Neutrophil (primary cell): ENCODE data around the gene SFMBT1.

- PRO-cap: no peak
These were observed 8.6 kb downstream of the NT5DC2 start for GRCh38 chr3:52524936-52525621.

DNA sequence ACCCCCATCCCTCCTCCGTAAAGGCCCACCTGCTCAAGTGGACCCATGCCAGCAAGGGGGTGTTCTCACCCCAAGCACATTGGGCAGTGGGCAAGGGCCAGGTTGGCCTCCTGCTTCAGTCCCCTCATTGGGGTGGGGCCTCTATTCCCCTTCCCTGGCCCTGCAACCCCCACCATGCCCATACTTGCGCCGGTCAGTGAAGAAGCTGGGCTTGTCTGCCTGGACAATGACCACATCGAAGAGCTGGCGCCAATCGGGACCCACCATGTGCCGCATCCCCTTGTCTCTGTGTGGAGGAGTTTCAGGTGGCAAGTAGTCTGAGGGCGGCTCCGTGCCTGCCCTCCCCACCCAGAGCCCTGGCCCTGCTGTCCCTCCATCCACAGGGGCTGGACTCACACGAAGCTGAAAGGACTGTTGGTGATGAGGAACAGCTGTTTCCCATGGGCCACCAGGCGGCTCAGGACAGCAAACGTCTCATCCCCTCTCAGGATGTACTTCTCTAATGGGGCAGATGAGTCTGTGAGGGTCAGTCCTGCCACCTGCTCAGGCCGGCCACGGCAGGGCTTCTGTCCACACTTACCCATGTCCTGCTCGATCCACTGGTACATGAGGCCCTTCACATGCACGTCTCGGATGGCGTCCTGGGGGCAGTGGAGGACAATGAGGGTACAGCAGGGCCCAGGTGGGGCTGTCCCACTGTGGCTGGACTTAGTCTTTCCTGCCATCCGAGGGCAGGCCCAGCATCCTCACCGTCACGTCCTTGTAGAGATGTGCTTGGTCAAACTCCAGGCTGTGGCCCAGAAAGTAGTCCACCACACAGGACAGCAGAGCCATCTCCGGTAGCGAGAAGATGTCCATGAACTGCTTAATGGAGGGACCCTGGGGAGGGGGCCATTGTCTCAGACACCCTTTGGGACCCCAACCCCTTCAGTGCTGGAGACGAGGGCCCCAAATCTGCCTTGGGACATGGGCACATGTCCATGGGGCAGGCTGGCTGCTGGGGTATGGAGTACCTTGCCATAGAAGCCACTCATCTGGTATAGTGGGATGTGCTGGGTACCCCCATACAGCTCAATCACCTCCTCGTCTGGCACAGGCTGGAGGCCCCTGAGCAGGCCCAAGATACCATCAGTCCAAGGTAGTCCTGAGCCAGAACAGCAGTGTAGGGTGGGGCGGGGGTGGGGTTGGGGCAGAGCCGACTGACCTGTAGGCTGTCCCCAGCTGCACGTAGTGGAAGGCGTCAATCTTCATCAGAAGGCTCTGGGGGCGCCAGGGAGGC, 5.8 kb downstream of the NT5DC2 start:
- PRO-cap: no peak

DNA sequence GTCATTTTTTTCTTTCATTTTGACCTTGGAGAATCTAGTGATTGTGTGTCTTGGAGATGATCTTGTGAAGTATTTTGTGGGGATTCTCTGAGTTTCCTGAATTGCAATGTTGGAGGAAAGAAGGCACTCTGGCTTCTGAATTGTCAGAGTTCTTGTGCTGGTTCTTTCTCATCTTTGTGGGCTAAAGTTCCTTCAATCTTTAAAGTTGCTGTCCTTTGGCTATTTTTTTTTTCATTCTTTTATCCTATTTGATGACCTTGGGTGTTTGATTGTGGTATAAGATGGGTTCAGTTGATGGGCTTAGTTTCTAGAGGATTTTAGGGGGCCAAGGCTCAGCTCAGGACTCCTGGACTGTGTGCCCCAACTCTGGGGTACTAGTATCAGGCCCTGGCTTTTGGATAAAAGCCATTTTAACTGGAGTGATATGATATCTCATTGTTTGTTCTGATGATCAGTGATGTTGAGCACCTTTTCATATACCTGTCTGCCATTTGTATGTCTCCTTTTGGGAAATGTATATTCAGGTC, 58.6 kb downstream of the UQCC5 start:
- PRO-cap: no peak

- PRO-cap: no peak
These were observed 6.3 kb upstream of the GNL3 start for GRCh38 chr3:52679258-52680288.

DNA sequence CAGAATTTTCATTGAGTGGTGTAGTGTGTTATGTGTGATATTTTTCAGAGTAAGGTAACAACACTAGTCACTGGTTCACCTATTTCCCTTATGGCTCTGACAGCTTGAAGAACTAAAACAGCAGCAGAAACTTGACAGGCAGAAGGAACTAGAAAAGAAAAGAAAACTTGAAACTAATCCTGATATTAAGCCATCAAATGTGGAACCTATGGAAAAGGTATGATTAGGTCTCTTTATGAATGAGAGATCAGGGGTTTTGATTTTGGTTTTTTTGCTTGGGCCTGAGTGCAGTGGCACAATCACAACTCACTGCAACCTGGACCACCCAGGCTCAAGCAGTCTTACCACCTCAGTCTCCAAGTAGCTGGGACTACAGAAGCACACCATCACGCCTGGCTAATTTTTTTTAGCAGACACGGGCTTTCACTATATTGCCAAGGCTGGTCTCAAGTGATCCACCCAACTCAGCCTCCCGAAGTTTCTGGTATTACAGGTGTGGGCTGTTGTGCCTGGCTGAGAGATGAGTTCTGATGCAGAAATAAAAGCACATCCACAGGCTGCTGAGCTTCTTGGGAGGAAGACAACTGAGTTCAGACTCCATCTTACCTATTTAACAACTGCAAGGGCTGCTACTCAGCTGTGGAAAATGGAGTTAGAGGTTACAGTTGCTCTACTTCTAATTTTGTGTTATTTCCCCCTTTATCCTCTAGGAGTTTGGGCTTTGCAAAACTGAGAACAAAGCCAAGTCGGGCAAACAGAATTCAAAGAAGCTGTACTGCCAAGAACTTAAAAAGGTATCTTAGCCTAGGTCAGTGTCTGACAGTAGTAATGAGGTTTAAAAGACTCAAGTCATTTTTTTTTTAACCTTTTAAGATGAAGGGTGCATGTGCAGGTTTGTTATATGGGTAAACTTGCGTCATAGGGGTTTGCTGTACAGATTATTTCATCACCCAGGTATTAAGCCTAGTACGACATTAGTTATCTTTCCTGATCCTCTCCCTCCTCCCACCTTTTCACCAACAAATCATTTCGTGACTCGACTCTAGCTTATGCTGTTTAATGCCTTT, 1.9 kb downstream of the GNL3 start:
- PRO-cap: no peak

DNA sequence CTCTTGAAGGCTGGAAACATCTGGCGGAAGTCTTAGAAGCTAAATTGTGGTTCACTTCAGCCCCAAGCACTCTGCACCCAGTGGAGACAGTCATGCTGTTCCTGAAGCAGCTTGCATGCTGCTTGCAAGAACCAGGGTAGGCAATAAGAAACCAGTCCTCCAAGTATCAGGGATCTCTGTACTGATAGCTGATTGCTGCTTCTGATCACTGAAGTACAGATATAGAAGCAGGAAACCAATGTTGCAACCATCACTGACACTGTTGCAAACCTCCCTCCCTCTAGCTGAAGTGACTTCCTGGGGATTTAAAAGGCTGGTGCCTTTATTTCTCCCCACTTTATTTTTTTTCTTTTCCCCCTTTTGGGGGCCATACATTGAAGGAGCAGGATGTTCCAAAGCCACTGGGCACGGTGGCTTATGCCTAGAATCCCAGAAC, 15.2 kb downstream of the SPCS1 start:
- PRO-cap: no peak

DNA sequence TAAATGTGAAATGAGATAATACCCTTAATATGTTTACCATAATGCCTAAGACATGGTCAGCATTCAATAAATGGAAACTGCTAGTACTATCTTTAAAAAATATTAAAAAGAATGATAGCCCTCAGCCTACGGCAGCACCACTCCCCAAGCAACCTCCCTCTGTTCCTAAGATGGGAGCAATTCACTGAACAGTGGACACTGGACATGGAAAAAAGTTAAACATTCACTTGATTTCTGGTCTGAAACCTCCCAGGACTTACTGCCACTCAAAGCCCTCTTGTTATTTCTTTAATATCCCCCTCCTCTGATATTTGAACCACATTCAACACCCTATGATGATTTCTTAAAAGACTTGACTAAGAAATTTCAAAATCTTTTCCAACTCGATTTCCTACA, 27.0 kb downstream of the NEK4 start:
- PRO-cap: no peak

GRCh38 chr3:52775351-52775801, 2.0 kb upstream of the ITIH1 start:
- PRO-cap: no peak

- PRO-cap: no peak
These were observed 7.0 kb upstream of the ITIH3 start for GRCh38 chr3:52787519-52788118.

- PRO-cap: no peak
These were observed 6.3 kb downstream of the ITIH3 start for GRCh38 chr3:52800805-52801363.

GRCh38 chr3:52806014-52806354, 11.4 kb downstream of the ITIH3 start:
- PRO-cap: no peak

DNA sequence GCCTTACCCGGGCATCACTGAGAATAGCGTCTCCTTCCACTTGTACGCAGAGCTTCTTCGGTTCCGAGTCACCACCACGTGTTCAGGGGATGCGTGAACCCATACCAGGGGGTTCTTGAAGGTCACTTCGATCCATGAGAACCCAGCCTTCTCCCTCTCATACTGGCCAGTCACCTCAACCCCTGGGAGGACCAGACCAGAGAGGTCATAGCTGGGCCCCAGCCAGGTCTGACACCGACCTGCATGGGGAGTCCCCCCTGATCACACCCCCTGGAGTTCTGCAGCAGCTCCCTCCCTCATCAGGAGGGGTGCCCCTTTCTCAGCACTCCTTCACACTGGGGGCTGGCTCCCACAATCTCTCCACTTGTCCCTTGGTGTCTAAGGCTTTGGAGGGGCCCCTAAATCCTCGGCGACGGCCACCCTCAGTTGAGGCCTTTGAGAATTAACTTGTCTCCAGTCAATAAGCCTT, 13.6 kb downstream of the ITIH4 start:
- PRO-cap: no peak

DNA sequence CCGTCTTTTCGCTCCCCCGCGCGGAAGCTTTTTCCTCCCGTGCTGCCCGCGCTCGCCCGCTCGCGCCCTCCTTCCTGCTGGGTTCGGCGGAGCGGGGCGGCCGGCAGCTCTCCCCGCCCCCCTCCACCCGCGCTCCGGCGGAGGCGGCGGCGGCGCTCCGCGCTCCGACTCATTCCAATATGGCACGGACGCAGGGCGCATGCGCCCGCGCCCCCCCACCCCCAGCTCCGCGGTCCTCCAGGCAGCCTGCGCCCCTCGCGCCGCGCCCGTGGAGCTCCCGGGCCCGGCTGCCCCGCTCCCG, at the start of gene SFMBT1:
TSS of gene SFMBT1 (minus strand) at position 181 of the 301 bp plus-strand sequence.
- PRO-cap: no peak

GRCh38 chr3:53134395-53134993, 4.3 kb upstream of the RFT1 start:
- PRO-cap: no peak

- PRO-cap: no peak
These were observed 19.5 kb downstream of the PRKCD start for GRCh38 chr3:53180299-53181130.

- PRO-cap: no peak
These were observed 27.9 kb downstream of the PRKCD start for GRCh38 chr3:53188838-53189338.

DNA sequence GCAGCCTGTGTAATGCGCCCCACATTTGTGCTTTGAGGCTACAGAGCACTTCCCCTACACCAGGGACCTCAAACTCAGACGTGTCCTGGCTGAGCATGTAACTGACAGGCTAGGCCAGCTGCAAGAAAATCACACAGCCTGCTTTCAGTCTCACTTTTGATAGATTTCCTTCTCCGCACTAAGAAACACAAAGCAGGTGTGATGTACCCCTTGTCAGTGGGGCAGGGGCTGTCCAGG, 29.7 kb downstream of the PRKCD start:
- PRO-cap: no peak

DNA sequence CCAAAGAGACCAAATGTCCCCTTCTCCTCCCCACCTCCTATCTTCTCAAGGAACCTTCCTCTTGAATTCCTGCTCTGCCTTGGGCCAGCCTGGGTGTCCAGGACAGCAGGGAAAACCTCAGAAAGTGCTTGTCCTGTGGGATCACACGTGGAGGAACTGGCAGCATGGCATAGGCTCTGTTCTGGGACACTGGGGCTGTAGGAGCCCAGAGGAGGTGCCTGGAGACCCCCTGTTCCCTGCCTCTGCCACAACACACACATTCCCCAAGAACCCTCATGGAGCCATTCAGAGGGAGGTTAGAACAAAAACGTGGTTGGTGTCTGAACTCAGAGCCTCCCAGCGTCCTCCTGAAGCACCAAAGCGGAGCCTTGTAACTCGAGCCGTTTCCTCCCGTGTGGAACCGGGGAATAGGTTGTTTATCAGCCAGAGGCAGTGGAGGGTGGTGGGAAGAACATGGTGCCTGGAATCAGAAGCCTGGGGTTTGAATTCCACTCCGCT, 33.0 kb downstream of the PRKCD start:
- PRO-cap: no peak

GRCh38 chr3:53292174-53292796, 36.5 kb upstream of the TKT start:
- PRO-cap: no peak

- PRO-cap: no peak
These were observed 18.3 kb downstream of the DCP1A start for GRCh38 chr3:53328815-53329613.